B cell (primary cell): ENCODE data around the genes MEFV and NAA60.

DNA sequence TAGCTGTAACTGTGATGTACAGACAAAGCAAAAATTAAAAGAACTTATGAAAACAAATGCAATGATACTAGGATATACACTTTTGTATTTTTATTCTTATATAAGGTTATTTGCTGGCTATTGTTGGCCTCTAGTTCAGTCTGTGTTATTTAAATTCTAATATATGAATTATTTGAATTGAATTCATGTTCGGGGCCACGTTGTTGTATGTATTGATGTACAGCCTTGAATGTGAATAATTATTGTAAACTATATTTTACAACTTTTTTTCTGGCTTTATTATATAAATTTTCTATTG lies 64.9 kb downstream of the PDPK1 start:
- PRO-cap, result no peak
- CAGE, long polyA plus RNA, result no peak

GRCh38 chr16:2672927-2674084 lies 9.0 kb upstream of the KCTD5 start:
- PRO-cap, result bidirectional peak, plus-strand start at chr16:2673584, minus-strand start at chr16:2673398; bidirectional peak, plus-strand start at chr16:2673923, minus-strand start at chr16:2673832
- CAGE, long polyA plus RNA, result no peak

- PRO-cap, result no peak
- CAGE, long polyA plus RNA, result no peak
These were observed 2.5 kb upstream of the KCTD5 start for GRCh38 chr16:2679634-2680417.

DNA sequence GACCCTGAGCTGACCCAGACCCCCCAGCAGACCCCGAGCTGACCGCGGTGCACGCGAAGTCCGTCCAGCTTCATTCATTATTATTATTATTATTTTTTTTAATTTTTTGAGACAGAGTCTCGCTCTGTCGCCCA lies 280 bp upstream of the PRSS27 start:
- PRO-cap, result no peak
- CAGE, long polyA plus RNA, result no peak

DNA sequence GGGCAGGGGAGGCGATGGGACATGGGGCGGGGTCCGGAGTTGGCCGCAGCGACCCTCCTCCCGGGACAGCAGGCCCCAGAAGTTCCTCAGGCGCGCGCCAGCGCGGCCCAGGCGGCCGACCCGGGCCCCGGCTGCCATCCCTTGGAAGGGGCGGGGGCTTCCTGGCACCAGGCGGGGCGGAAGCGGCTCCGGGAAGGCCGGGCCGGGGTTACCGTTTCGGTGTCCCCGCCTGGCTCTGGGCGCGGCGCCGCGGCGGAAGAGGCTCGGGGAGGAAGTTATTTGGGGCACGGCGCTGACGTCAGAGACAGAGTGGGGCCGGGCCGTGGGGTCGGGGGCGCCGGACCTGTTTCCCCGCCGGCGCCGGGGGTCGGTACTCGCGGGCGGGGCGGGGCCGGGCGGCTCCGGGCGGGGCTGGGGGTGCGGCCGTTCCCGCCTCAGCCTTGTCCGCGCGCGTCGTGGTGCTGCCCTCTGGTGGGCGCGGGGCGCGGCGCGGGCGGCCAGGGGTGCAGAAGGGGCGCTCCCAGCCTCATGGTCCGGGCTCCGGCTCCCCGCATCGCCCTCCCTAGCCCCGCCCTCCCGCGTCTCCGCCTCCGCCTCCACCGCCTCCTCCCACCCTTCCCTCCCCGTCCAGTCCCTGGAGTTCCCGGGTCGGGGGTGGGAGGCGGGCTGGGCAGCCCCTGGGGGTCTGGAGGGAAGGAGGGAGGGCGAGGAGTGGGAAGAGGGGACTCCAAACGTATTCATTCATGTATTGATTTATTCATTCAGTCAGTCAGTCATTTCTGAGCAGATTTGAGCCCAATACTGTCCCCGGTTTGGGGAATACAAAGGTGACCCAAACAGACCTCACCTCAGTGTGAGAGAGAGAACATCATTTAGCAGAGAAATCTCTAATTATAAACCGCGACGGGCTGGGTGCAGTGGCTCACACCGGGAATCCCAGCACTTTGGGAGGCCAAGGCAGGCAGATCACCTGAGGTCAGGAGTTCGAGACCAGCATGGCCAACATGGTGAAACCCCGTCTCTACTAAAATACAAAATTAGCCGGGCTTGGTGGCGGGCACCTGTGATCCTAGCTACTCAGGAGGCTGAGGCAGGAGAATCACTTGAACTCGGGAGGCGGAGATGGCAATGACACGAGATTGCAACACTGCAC lies 1.3 kb upstream of the PRSS27 start:
- PRO-cap, result bidirectional peak, plus-strand start at position 301 of the sequence, minus-strand start at position 143 of the sequence
- CAGE, long polyA plus RNA, result no peak

DNA sequence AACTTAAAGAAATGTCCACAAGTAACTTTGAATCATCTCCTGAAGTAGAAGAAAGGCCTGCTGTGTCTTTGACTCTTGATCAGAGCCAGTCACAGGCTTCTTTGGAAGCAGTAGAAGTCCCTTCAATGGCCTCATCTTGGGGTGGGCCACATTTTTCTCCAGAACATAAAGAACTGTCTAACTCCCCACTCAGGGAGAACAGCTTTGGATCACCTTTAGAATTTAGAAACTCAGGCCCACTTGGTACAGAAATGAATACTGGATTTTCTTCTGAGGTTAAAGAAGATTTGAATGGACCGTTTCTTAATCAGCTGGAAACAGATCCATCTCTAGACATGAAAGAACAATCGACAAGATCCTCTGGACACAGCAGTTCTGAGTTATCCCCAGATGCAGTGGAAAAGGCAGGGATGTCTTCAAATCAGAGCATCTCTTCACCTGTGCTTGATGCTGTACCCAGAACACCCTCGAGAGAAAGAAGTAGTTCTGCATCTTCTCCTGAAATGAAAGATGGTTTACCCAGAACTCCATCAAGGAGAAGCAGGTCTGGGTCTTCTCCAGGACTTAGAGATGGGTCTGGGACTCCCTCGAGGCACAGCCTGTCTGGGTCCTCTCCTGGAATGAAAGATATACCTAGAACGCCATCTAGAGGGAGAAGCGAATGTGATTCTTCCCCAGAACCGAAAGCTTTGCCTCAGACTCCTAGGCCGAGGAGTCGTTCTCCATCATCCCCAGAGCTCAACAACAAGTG lies 12.0 kb downstream of the SRRM2 start:
- PRO-cap, result no peak
- CAGE, long polyA plus RNA, result no peak

- PRO-cap, result no peak
- CAGE, long polyA plus RNA, result no peak
These were observed 2.5 kb upstream of the PRSS41 start for GRCh38 chr16:2795619-2796268.

DNA sequence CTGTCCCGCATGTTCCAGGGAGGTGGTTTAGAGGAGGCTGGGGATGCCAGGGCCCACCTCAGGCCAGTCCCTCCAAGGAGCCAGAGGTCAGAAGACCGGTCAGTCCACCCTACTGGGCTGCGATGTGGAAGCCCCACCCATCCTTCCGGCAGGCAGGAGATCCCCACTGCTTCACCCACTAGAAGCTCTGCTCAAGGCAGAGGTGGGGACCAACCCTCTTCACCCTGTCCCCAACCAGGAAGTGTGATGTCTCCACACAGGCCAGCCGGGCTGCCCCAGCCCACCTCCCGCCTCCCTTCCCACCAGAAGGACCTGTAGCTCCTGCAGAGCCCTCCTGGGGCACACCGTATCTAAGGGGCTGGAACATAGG lies 11.8 kb downstream of the ZG16B start:
- PRO-cap, result no peak
- CAGE, long polyA plus RNA, result no peak

GRCh38 chr16:2985746-2986547 lies 5.7 kb upstream of the PKMYT1 start:
- PRO-cap, result no peak
- CAGE, long polyA plus RNA, result no peak

GRCh38 chr16:3008042-3008484 lies 4.7 kb upstream of the CLDN9 start:
- PRO-cap, result no peak
- CAGE, long polyA plus RNA, result no peak

GRCh38 chr16:3086806-3087796 lies 12.0 kb downstream of the ZSCAN10 start:
- PRO-cap, result no peak
- CAGE, long polyA plus RNA, result no peak

DNA sequence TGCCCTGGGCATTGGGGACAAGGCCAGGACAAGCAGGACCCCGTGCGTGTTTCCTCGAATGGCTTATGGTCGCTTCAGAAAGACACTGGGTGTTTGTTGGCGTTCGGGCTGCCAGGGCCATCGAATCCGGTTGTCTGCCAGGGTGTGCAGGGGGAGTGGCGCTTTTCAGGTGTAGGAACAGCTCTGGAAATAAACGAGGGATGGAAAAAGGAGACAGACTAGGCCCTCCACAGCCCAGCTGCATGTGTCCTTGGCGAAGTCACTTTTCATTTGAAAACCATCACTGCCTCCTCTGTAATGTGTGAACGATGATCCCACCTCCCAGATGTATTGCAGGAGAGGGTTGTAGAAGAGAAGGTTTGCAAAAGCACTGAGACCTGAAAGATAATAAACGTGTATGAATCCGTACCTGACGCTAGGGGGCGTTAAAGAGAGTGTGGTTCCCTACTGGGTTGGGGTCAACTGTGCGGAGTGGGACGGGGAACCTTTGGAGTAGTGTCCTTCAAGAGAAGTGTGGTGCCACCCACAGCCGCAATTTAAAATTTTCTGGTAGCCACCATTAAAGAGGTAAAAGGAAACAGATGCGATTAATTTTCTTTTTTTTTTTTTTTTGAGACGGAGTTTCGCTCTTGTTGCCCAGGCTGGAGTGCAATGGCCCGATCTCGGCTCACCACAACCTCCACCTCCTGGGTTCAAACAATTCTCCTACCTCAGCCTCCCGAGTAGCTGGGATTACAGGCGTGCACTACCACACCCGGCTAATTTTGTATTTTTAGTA lies 2.2 kb upstream of the ZSCAN10 start:
- PRO-cap, result no peak
- CAGE, long polyA plus RNA, result no peak

- PRO-cap, result no peak
- CAGE, long polyA plus RNA, result no peak
These were observed 11.1 kb downstream of the ZNF205 start for GRCh38 chr16:3123486-3123888.

- PRO-cap, result no peak
- CAGE, long polyA plus RNA, result no peak
These were observed at the start of gene MEFV for GRCh38 chr16:3256256-3256904. MEFV (minus strand) TSS chr16:3256633.

DNA sequence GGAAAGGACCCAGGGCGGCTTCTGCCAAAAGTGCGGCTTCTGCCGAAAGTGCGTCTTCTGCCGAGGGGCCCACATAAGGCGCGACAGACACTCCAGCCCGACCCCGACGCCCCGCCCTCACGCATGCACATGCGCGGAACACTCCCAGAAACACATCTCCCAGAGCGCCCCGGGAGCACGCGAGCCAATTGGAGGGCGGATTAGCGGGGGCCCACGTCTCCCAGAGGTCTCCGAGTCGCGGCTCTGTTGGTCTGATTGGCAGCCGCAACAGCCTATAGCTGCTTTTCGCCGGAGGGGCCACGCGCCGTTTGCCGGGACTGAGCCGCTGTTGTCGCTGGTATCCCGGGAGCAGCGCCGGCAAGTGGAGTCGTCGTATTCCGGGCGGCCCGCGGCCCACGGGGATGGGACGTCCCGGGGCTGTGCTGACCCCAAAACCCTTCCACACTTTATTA lies 8.0 kb upstream of the MEFV start:
- PRO-cap, result bidirectional peak, plus-strand start at position 187 of the sequence, minus-strand start at position 113 of the sequence
- CAGE, long polyA plus RNA, result no peak

DNA sequence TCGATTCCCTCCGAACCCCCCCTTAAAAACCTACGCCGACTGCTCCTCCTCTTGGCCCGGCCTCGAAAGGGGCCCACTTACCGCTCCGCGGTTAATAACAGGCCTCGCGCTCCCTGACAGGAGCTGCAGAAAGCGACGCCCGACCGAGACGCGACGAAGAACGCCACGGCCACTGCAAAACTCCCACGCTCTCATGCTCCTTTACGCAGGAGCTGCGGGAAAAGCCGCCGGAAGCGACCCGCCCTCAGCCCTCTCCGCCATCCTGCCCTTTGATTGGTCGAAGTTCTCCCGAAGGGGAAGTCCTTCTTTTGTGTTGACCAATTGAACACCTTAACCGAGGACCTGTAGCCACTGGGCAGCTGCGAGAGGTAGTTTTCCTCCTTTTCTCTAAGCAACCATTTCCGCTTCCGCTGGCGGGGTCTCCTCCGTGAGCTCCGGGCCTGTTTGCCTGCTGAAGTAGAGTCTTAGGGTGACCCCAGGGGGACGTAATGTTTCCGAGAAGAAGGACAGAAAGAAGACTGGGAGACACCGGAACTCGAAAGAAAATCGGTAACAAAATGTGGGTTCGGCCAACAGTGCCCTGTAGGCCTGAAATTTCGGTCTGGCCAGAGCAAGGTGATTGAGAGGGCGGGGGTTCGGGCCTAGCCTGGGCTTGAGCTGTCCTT lies at the start of gene NAA60:
NAA60 (plus strand) TSS at position 402 of the 665 bp plus-strand sequence.
- PRO-cap, result bidirectional peak, plus-strand start at position 399 of the sequence, minus-strand start at position 193 of the sequence
- CAGE, long polyA plus RNA, result no peak

GRCh38 chr16:3450757-3451464 lies 7.4 kb downstream of the NAA60 start:
- PRO-cap, result no peak
- CAGE, long polyA plus RNA, result no peak

GRCh38 chr16:3459478-3460402 lies 16.3 kb downstream of the NAA60 start:
- PRO-cap, result no peak
- CAGE, long polyA plus RNA, result no peak

DNA sequence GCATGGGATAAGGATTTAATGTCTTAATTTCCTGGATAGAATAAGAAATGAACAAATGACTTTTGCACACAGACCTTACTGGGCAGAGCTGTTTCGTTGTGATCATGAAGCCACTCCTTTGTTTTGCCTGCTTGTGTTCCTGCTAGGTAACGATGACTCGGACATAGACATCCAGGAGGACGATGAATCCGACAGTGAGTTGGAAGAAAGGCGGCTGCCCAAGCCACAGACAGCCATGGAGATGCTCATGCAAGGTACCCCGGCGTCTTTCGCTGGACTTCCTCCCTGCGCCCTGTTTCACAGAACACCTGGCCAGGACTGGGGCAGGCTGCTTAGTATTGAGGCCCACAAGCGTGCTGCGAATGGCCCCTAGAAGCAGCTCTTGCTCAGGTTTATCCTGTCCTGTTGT lies 29.6 kb downstream of the CLUAP1 start:
- PRO-cap, result no peak
- CAGE, long polyA plus RNA, result no peak

- PRO-cap, result no peak
- CAGE, long polyA plus RNA, result no peak
These were observed 35.5 kb downstream of the CLUAP1 start for GRCh38 chr16:3536338-3536741.